LHCN-M2 (cell line): ENCODE results near the genes CUEDC1 and VEZF1.

GRCh38 chr17:57274913-57275650 is 18.8 kb downstream of the MSI2 start:
- RAMPAGE, long total RNA: no peak

DNA sequence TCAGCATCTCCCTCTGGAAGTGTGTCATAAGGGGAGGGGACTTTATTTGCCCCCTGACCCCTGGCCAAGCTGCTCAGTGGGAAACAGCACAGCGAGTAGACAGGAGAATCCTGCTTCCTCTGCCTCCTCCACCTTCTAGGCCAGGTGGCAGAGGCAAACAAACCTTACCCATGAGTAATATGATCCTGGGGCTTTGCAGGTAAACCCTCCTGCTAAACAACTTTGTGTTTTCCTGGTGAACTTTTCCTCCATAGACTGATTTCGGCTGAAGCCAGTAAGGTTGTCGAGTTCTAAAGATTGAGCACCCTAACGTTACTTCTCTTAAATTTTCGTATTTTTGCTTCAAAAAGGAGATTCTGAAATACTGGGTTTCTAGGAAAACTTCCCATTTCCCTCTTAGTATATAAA is 151.5 kb downstream of the MSI2 start:
- RAMPAGE, long total RNA: no peak

DNA sequence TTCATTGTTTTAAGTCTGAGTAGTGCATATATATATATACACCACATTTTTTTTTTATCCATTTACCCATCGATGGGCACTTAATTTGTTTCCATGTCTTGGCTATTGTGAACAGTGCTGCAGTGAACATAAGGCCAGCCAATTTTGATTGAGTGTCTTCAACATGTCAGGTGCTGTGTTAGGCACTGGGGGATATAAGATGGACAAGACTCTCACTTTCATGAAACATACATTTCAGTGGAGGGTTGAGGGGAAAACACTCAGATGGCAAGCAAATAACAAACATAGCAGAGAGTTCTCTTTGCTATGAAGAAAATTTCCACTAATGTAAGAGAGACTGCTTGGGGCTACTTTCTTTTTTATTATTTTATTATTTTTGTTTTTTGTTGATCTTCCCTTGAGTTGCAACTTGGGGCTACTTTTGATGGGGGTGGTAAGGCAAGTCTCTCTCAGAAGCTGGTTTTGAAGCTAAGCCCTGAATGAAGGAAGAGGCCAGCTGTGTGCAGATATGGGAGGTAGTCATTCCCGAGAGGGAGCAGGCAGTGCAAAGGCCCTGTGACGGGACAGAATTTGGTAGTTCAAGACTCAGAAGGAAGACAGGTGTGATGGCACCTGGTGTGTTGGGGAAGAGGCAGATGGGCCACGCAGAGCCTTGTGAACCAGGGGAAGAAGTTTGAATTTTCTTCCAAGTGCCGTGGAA is 178.6 kb downstream of the MSI2 start:
- RAMPAGE, long total RNA: no peak

DNA sequence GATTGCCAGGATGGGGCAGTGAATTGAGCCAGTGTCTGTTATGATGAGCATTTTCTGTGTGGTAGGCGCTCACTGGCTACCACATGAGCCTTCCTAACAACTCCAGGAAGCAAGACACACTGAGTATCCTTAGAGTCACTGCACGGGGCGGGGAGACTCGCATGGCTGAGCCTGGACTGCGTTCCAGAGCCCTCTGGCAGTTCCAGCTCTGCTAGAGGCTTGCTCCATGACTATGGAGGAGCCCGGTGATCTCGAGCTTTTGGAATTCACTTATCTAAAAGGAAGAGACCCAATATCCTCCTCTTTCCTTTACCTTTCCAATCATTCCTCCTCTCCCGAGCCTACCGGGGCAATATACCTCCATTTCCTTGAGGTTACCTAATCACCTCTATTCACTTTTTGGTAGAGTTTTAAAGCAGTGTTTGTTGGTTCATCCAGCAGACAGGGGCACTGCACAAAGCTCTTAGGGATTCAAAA is 225.8 kb downstream of the CCDC182 start:
- RAMPAGE, long total RNA: no peak

DNA sequence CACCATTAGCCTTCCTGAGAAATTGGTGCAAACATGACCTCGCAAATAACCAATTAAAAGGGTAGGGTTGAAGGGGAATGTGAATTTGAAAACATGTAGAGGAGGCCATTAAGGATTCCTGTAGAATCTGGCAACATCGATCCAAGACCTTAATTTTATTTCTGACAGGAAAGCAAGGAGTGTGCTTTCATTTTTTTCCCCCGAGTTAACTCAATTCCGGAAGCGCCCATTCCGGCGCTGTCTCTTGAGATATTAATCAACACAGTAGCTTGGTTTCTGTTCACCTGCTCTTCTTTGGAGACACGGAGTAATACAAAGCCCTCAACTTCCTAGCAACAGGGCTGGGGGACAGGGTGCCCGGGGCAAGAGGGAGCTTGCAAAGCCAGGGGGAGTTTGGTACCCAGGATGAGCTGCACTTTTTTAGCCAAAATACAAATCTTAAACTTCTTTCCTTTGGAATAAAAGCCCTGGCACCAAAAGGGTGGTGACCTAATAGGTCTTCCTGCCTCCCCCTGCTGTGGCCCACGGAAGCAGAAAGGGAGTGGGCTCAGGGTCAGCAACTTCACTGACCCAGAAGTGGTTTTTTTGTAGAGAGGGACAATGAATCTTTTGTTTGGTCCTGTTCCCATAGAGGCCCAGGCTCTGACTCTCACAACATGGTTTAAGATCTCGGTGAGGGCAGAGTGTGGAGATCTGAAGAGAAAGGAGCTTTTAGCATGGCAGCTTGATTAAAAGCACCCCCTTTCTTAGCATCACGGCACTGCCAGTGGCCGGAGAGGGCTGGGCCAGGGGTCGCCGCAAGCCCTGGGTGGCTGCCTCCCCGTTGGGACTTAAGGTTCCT is 207.4 kb downstream of the CCDC182 start:
- RAMPAGE, long total RNA: no peak

- RAMPAGE, long total RNA: no peak
These were observed 200.7 kb downstream of the CCDC182 start for GRCh38 chr17:57544262-57544940.

DNA sequence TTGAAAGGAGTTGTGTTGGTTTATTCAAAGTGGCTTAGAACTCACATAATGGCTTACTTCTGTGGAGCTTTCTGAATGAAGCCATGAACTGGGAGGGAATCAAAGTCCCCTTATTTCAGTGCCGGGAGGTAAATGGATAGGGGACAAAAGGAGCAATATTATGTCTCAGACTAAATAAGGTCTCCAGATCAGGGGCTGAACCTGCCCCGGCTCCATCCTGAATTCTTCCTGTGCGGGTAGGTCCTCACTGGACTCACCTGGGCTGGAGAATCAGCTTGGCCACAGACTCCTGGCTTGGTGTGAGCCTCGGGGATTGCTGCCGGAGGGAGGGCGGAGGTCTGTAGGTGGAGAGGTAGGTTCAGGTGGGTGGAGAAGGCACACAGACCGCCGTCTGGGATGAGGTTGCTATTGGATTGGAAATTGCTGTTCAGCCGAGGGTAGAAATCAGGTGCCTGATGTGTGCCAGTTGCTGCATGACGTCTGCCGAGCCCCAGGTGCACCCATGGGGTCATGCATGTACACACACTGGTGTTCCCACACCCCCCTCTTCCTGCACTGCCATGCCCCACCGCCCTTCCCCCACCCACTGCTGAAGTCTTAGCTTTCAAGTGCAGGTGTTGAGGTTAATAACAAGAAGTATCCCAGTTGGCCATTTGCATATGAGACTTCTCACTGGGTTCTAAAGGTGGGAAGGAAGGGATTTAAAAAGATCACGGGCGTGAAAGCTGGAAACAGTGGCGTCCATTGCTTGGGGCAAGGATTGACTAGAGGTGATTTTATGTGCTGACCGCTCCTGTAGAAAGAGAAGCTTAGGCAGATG is 193.8 kb downstream of the CCDC182 start:
- RAMPAGE, long total RNA: no peak

DNA sequence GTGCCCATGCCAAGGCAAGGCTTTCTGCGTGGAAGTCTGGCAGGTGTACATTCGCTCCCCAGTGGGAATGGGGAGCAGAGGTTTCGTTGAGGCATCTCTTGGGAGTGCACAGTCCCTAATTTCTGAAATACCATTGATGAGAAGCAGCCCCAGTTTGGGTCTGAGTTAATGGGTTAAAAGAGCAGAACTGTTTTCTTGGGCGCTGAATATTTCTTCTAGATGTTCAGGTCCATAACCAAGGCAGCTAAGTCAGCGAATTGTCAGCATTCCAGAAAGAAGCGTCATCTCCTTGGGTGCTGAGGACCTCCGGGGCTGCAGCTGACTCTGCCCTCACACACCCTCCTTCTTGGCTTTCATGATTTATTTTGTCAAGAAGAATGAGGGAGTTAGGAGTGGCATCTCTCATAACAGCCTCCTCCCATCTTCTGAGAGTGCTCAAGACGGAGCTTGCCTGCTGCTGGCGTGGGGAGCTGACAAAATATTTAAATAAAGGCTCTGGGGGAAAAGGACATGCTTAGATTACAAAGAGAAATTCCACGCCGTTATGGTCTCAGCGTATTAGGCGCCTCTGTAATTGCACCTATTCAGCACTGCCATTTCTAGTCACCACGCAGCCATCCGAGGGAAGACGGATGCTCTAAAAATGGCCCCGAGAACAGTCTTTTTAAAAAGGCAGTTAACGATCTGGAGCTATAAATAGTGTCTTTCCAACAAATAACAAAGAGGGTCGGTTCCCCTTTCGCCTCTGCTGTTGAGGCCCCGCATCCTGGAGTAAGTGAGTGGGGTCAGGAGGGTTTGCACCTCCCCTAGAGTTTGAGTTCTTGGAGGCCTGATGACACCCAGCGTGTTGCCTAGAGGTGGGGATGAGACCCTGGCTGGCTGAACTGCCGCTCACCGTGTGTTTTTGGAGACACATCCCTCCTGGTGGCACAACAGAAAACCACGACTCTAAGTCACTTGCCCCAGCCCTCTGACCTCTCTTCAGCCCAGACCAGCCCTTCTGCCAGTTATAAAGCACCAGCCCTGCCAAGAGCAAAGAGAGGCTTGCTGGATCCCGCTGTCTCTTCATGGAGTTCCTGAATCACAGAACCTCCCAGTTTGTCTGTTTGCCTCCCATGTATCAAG is 187.1 kb downstream of the CCDC182 start:
- RAMPAGE, long total RNA: no peak

GRCh38 chr17:57855382-57855920 is 5.6 kb upstream of the MRPS23 start:
- RAMPAGE, long total RNA: no peak

DNA sequence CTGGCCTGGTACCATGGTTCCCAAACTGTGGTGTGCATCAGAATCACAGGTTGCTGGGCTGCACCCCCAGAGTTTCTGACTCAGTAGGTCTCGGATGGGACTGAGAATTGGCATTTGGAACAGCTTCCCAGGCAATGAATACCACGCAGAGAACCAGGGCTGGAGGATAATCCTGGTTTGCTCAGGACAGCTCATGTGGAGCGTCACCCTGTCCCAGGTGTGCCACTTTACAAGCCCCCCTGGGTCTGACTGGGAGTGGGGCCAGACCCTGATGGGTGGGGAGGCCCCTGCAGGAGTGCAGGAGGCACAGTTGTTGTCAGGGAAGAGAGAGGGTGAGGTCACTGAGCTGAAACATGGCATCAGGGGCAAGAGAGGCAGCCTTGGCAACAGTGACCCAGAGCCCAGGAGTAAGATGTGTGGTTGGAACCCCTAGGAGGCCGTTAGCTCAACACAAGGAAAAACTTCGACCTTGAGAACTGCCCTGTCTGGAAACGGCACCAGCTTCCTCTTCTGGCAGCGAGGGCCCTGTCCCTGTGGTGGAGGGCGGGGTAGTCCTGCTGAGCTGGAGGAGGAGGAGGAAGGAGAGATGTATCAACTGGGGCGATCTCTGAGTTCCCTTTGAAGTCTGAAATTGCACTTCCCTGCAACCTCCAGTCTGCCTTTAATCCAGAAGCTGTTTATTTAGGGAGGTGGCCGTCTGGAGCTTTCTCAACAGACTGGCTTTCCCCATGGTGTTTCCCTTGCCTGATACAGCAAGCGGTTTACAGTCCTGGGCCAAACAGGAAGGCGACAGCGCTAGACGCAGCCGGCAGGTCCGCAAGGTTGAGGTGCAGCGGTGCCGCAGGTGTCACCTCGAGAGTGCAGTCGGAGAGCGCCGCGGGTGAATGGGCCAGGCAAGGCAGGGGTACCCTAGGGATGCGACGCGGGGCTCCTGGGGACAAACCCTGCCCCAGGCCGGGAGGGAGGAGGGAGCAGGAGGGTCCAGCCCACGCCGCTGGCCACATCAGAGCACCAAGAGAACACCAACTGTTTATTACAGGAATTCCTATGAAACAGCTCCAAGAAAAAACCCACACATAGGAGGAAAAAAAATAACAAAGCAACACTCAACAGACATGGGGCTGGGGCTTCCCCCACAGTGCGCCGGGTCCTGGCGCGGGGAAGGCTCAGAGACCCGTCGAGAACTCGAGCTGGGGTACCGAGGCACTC is 11.1 kb upstream of the MRPS23 start:
- RAMPAGE, long total RNA: no peak

GRCh38 chr17:57892349-57892859 is 42.6 kb upstream of the MRPS23 start:
- RAMPAGE, long total RNA: no peak

DNA sequence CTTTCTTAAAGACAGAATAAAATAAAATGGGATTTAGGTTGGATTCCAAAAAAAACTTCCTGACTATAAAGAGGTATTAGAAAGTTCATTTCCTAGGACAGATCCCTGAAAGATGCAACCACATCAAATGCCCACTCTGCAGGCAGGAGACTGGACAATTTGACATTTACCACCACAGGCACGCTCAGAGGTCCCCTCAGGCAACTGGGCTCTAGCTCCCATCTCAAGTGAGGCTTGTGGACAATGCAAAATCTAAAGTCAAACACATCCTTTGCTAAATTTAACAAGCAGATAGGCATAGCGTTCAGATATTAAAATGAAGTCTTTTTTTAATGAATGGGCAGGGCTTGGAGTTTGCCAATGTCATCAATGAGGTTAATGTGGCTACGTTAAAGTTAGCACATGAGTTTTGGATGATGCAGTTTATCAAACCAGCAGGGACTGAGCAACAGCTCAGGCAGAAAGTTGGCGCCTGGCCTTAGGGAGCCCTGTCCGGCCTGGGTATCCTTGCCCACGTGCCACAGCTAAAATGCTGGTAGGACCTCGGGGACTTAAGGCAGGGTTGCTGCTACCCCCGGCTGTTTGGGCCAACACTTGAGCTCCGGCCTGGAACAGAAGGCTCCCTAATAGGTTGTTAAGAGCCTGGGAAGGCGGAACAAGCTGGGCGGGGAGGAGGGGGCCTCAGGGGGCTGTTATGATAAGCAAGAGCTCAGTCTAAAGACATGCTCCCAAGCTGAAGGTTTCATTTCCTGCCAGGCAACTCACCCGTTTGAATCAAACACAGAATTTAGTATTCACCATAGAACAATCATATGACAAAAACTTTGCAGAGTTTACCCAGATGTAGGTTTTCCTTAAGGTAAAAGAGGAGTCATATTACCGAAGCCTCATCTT is 39.8 kb downstream of the CUEDC1 start:
- RAMPAGE, long total RNA: no peak

GRCh38 chr17:57916963-57917687 is 38.1 kb downstream of the CUEDC1 start:
- RAMPAGE, long total RNA: no peak

- RAMPAGE, long total RNA: no peak
These were observed at the start of gene CUEDC1 for GRCh38 chr17:57954943-57955525. Gene CUEDC1, minus strand, starts transcription at chr17:57955412.

DNA sequence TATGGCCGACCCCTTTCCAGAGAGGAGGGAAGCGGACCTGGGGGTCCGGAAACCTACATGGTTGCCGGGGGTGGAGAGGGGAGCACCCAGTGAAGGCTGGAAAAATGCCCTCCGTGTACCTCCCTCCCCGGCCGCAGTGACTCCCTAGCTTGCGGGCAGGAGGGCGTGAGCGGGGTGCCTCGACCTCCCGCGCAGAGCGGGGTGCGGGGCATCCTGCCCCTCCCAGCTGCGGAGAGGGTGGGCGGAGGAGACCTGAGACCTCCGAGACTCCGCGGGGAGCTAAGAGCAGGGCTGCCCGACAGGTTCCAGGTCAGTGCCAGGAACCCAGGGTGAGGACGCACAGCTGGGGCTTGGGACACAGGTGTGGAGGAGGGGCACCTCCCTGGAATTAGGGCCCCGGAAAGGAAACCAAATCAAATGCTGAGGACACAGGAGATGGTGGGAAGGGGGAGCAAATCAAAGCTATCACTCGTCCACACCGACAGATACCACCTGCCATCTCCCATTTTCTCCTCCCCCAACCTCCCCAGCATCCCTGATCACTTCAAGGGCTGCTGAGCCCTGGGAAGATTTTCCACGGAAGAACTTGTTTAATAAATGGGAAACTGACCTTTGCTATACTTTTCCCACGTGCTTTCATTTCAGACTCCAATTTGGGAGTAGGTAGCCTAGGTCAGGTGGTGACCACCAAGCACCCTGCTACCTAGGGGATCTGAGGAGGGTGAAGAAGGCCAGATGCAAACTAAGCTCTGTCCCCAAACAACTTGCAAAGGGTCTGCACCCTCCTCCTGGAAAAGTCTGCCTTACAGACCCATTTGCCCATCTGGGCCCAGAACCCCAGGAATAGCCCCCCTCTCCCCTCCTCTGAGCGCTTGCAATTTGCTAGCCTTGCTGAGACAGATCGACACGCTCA is 570 bp upstream of the CUEDC1 start:
- RAMPAGE, long total RNA: no peak

DNA sequence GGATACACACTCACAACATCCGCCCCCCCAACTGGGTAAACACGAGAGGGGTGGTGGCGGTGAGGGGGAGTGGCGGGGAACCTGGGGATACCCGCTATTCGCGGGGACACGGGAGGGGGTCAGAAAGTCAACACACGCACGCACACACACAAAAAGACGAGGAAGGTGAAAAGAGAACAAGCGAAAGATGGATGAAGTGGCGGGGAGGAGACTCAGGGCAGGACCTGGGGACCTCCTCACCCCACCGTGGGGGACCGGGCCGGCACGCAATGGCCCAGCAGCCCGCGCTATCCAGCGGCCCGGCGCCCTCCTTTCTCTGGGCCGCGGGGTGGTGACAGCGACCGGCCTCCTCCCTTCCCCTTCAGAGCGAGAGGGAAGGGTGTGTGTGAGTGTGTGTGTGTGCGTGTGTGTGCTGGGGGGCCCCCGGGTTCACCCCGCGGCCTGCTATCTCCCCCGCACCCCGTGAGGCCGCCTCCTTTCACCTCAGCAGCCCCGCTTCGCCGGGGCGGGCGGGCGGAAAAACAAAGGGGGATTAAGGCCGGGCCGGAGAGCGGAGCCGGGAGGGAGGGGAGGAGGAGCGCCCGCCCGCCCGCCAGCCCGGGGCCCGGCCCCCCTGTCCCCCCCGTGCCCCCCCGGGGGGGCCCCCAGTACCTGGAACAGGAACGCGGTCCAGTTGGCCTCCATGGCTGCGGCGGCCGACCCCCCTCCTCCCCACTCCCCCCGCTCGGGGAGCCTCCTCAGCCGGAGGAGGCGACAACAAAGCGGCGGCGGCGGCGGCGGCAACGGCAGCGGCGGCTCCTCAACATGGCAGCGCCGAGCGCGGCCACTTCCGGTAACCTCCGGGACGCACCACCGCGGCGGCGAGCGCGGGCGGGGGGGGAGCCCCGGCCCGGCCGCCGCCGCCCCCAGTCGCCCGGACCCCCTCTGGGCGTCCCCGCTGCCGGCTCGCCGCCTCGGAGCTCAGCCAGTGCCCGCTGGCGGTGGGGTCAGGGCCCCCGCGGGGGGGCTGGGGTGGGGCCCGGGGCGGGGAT is at the start of gene VEZF1:
Gene VEZF1 (minus strand): TSS at position 827 of the 1,031 bp plus-strand sequence.
- RAMPAGE, long total RNA: no peak

DNA sequence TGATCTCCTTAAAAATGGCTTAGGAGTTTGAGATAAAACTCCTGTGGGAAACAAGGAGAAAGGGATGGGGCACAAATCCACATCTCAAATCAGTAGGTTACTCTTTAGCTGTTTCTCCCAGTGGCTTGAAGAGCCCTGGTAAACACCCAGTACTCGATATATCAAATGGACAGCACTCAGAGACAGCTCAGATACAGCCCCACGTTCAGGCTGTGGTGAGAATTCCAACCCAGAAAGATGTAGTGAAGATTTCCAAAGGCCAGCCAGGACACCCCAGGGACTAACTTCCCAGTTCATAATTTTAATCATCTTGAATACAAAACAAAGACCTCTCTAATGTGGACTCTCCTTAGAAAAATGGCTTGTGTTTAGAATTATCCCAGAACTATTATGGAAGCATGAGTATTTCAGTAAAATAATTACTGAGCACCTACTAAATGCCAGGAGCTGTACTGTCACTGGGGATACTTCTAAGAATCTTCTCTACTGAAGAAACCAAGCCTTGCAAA is 6.4 kb upstream of the VEZF1 start:
- RAMPAGE, long total RNA: no peak

GRCh38 chr17:57995208-57996157 is 7.4 kb upstream of the VEZF1 start:
- RAMPAGE, long total RNA: no peak

GRCh38 chr17:58001357-58002208 is 5.5 kb downstream of the SRSF1 start:
- RAMPAGE, long total RNA: no peak

DNA sequence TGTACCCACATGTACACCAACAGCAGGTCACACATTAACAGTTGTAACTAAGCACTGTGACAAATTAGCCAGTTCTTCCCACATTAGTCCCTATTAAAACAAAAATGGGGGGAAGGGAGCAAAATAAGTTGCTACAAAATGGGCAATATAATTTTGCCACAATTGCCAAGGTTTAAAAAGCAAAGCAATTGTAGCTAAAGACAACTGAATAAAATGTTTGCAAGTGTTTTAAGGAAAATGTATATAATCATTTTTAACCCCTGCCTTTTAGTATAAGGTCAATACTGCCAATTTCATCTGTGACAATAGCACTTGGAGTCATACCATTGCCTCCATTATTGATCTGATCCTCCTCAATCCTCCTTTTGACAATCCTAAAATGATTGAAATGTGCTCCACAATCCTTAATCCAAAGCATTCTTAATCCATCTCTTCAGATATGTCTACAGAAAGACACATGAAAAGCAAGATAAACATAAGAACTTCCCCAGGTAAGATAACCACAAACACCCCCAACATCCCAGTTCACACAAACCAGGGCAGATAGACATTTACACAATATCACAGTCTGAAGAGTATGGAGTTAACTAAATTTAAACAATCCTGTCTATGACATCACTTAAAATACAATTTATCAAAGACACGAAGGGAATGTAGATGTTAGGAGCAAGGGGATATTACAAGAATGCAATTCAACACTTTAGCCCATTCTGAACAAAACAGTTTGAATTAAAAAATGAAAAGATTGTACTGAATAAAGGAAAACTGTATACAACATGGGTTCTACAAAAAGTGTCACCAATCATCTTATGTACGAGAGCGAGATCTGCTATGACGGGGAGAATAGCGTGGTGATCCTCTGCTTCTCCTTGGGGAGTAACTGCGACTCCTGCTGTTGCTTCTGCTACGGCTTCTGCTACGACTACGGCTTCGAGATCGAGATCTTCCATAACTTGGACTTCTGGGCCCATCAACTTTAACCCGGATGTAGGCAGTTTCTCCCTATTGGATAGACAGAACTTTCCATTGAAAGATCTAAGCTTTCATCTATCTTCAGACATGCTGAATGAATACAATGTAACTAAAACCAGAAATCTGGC is 2.1 kb downstream of the SRSF1 start:
- RAMPAGE, long total RNA: no peak